Retinal pigment epithelial cell (primary cell): ENCODE results near the gene SNCAIP.

GRCh38 chr5:119705914-119706470 lies 76.6 kb downstream of the FAM170A start:
- RRBS = no CpG with 5 or more reads among the region's 11 CpGs

- RRBS = no CpG with 5 or more reads among the region's 4 CpGs
Observed at GRCh38 chr5:121312034-121312365, 539.7 kb upstream of the FTMT start.

GRCh38 chr5:122126149-122126777 lies 3.1 kb upstream of the ZNF474 start:
- RRBS = no CpG with 5 or more reads among the region's 2 CpGs

DNA sequence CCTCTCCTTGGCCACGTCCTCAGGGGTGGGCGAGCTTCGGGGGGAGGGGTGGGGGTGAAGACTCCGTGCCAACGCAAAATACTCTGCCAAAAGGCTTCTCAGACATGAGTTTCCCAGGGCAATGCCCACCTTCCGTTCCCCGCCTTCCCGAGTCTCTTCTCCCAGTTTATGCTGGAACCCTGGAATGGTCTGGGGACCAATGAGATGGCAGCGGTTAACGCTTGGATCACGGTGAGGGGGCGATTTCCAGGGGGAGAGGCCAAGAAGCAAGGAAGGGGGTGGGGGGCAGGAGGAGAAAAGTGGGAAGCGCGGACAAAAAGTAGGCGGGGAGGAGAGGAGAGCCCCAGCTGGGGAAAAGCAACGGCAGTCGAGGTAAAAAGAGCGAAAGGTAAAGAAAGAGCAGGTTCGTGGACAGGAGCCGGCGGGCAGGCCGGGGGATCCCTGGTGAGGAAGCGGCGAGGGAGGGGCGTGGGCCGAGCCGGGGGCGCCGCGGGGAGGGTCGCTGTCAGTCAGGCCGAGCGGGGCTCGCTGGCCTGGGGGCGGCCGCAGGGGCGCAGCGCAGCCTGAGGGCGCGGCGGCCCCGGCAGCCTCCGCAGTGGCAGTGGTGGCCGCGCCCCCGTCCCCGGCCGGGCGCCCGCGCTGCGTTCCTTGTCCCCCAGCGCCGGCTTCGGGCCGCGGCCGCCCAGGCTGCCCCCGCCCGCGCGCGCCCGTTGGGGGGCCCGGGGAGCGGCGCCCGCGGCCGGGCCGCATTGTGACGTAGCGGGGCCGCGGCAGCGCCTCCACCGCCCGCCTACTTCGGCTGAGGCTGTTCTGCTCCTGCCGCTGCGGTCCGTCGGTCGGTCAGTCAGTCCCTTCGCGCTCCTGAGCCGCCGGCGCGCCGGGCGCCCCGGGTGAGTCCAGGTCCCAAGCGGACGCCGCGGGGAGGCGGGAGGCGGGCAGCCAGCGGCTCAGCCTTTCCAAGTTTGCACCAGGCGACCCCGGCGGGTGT lies at the start of gene SNCAIP:
Gene SNCAIP (plus strand): TSS at position 843 of the 988 bp plus-strand sequence.
- RRBS = under 1% methylated on average over 45 of the region's 103 CpGs

GRCh38 chr5:122312383-122313643 lies 776 bp downstream of the SNCAIP start:
- RRBS = no CpG with 5 or more reads among the region's 46 CpGs

- RRBS = no CpG with 5 or more reads among the region's 5 CpGs
Observed at GRCh38 chr5:122493243-122493568, 181.2 kb downstream of the SNCAIP start.

GRCh38 chr5:122774482-122774950 lies 364 bp upstream of the SNX2 start:
- RRBS = no CpG with 5 or more reads among the region's 18 CpGs

DNA sequence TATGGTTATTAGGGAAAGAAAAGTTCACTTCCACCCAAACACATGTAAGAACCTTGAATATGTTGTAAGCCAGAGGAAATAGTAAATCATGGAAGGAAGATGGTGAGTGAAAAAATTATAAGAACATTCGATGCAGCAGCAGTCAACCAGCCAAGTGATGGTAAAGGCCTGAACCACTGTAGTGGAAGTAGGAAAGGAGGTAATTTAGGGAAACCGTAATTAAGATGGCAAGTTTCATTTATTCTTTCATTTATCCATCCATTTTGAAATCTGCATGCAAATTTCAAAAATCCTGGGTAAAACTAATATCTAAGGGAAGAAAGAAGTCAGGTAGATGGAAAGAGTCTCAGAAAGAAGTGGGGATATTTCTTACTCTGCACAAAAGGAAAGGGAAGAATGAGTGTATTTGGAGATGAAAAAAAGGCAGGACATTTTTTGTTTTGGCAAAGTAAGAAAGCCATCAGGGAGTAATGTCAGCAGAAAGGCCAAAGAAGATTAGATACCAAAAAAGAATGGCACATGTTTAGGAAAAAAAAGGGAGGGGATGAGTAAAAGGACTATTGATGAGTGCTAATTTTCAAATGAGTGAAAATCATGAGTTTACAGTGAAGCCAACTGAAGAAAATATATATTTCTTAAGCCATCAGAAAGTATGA lies 8.9 kb upstream of the SNX24 start:
- RRBS = no CpG with 5 or more reads among the region's 2 CpGs

- RRBS = no CpG with 5 or more reads among the region's 3 CpGs
Observed at GRCh38 chr5:123428604-123429122, 5.5 kb upstream of the CEP120 start.

GRCh38 chr5:123654765-123655240 lies 142.8 kb downstream of the CSNK1G3 start:
- RRBS = no CpG with 5 or more reads among the region's 4 CpGs

DNA sequence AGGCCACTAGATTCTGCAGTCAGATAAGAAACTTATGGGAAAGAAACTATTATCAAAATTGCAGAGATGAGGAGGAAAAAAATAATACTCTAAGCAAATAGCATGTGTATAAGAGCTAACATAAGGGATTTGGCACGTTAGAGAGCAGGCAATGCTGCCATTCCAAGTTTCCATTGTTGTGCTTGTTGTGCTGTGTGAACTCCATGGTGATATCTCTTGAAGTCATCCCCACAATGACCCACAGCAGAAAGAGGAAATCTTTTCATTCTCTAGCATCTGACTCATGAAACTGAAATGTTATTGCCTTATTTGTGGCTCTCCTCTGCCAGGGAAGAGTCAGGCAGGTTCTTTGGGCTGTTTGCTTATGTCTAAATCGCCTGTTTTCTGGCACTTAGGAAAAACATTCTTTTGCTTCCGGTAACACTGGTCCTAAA lies 188.6 kb downstream of the CSNK1G3 start:
- RRBS = no CpG with 5 or more reads among the region's 3 CpGs

DNA sequence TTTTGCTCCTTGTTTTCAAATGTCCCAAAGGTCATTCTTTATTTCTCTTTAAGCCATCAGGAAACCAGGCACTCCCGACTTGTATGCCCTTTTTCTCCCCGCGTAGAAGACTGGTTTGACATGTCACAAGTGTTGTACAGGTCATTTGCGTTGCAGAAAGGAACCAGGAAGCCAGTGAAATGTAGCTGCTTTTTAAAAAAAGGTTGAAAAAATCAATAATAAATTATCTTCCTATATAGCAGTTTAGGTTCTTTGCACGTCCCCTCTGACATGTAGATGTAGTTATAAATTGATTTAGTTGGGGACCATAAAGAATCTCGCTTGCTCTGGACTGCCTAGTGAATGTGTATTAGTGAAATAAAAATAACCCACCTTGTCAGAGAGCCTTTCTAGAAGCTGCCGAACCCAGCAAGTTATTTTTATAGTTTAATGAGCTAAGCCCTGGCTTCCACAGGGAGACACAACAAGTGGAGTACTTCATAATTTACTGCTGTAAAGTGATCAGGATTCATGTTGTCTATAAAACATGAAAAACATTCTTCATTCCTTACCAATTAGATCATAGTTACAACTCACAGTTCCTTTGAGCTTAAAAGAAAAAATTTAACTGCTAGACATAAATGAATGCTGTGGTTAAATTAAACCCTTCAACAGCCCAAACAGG lies 404.6 kb downstream of the CSNK1G3 start:
- RRBS = no CpG with 5 or more reads among the region's 7 CpGs

DNA sequence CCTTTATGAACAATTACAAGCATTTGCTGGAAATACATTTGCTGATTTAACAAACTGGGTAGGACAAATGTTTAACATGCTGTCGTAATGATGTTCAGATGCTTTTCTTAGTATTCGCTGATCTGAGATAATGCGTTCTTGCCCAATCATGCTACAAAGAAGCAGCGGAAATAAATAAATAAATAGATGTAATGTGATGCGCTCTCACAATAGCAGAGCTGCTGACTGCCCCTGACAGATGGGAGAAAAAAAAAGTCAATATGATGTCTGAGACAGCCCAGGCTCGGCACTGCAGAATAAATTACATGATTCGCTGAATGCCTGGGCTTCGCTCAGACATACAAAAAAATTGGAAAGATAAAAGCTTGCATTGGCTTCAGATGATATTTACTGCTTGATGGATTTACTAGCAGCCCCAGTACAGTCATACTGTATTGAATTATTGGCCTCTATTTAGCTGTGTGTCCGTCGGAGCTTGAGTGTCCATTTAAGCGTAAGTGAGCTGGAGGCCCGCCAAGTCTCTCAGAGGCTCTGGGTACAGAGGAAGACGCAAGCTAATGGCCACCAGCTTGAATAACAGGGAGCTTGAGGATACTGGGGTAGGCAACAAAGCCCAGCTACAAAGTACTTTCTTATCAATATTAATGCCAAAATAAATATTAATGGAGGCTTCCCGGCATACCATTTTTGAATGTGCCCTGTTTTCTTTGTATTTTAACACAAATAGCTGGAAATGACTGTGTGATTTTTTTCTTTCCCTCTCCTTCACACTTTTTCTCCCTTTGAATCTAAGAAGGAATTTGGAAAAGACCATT lies 615.8 kb downstream of the CSNK1G3 start:
- RRBS = no CpG with 5 or more reads among the region's 14 CpGs

- RRBS = no CpG with 5 or more reads among the region's 10 CpGs
Observed at GRCh38 chr5:124641140-124641526, 105.3 kb downstream of the ZNF608 start.

- RRBS = no CpG with 5 or more reads among the region's 8 CpGs
Observed at GRCh38 chr5:124649528-124650048, 96.9 kb downstream of the ZNF608 start.

GRCh38 chr5:124707577-124707983 lies 38.9 kb downstream of the ZNF608 start:
- RRBS = no CpG with 5 or more reads among the region's 5 CpGs

- RRBS = no CpG with 5 or more reads among the region's 2 CpGs
Observed at GRCh38 chr5:125225401-125225641, 478.9 kb upstream of the ZNF608 start.

GRCh38 chr5:125277549-125277998 lies 531.1 kb upstream of the ZNF608 start:
- RRBS = no CpG with 5 or more reads among the region's 1 CpG

DNA sequence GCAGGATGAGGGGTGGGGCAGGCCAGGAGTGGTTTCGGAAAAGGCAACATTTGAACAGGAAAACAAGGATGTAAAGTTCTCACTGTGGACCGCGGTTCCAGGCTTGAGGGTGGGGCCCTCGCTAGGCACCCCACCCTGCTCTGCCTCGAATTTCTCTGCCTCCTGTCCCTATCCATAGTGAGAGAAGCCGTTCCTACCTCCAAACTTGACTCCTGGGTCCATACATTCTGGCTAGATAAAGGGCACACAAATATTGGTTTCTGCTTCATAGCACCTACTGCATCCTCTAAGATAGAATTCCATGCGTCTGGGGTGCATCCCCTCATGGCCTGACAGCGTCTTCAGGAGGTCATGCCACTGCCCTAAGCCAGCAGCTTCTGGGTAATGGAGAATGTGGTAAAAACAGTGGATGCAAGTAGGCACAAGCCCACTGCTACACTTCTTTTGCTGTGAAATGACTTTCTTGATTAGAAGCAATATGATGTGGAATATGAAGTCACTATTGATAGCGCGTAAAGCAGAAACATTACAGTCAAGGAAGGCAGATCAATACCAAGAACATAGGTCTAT lies 79.0 kb downstream of the GRAMD2B start:
- RRBS = no CpG with 5 or more reads among the region's 10 CpGs